Neural crest cell (in vitro differentiated cells): ENCODE measurements around a stretch of chr17.

- PRO-cap = no peak
Observed at GRCh38 chr17:77784539-77784795, 174.0 kb upstream of the TNRC6C start.

GRCh38 chr17:77834514-77834876, 124.0 kb upstream of the TNRC6C start:
- PRO-cap = bidirectional peak, plus-strand start at chr17:77834777, minus-strand start at chr17:77834668

- PRO-cap = no peak
Observed at GRCh38 chr17:77863514-77864307, 94.8 kb upstream of the TNRC6C start.

DNA sequence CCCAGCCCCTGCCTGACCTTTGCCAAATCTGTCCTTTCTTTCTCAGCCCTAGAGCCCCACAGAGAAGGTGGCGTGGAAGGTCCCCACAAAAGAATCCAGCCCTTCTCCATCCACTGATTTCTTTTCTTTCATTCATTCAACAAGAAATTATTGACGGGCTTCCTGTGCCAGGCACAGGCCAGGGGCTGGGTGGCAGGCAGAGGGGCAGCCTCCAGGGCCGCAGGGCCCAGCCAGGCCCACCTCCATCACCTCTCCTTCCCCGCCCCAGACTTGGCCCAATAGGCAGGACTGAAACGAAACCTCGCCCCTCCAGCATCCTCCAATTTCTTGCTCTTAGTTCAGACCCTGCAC, 79.0 kb upstream of the TNRC6C start:
- PRO-cap = no peak

GRCh38 chr17:78126833-78128093, 1.3 kb downstream of the TMC6 start:
- PRO-cap = bidirectional peak, plus-strand start at chr17:78127625, minus-strand start at chr17:78127340

GRCh38 chr17:78140253-78141227, 5.6 kb upstream of the C17orf99 start:
- PRO-cap = no peak

DNA sequence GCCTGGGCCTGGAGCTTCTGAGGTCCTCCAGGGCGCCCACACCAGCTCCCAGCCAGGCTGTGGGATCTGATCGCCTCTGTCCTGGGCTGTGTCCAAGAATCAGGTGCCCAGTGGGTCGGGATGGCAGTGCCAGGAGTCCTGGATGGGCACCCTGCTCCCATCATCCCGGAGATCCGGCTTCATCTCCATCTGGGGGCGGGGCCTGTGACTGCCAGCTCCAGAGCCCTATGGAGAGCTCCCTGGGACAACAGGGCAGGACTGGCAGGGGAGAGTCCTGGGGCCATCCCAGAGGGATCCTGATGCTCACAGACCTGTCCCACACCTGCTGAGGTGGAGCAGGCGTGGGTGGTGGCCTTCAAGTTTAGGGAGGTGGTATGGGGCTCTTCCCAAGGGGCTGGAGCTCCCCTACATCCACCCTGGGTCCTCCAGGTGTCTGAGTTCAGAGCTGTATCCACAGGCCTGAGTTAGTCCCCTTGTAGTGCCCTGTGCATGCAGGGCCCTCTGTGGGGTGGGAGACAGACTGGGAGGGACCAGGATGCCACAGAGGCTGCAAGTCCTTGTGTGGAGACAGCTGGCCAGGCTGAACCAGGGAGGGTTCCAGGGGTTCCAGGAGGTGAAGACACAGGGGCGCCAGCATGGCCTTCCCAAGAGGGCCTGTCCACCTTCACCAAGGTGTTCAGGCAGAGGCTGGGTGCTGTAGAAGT, 1.1 kb downstream of the SYNGR2 start:
- PRO-cap = no peak

- PRO-cap = no peak
Observed at GRCh38 chr17:78256350-78257221, 25.2 kb downstream of the TMEM235 start.

DNA sequence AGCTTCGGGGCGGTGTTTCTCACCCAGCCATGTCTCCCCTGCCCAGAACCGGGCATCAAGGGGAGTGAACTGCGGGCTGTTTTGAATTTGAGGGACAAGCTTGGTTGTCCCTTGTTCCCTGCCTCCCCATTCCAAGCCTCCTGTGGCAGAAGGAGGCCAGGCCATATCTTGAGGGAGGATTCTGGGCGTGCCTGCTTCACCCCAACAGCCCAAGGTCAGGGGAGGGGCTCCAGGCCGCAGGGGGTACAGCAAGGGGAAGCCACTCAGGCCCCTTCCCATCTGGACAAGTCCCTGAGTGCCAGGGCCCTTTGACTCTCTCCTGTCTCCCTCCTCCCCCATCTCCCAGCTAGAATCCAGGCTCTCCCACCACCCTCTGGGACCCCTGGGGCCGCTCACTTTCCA, 43.5 kb downstream of the SOCS3 start:
- PRO-cap = no peak

- PRO-cap = no peak
Observed at GRCh38 chr17:78325114-78325766, 34.6 kb downstream of the SOCS3 start.

- PRO-cap = no peak
Observed at GRCh38 chr17:78341328-78342023, 18.4 kb downstream of the SOCS3 start.

- PRO-cap = no peak
Observed at GRCh38 chr17:78381289-78382431, 3.2 kb downstream of the PGS1 start.

DNA sequence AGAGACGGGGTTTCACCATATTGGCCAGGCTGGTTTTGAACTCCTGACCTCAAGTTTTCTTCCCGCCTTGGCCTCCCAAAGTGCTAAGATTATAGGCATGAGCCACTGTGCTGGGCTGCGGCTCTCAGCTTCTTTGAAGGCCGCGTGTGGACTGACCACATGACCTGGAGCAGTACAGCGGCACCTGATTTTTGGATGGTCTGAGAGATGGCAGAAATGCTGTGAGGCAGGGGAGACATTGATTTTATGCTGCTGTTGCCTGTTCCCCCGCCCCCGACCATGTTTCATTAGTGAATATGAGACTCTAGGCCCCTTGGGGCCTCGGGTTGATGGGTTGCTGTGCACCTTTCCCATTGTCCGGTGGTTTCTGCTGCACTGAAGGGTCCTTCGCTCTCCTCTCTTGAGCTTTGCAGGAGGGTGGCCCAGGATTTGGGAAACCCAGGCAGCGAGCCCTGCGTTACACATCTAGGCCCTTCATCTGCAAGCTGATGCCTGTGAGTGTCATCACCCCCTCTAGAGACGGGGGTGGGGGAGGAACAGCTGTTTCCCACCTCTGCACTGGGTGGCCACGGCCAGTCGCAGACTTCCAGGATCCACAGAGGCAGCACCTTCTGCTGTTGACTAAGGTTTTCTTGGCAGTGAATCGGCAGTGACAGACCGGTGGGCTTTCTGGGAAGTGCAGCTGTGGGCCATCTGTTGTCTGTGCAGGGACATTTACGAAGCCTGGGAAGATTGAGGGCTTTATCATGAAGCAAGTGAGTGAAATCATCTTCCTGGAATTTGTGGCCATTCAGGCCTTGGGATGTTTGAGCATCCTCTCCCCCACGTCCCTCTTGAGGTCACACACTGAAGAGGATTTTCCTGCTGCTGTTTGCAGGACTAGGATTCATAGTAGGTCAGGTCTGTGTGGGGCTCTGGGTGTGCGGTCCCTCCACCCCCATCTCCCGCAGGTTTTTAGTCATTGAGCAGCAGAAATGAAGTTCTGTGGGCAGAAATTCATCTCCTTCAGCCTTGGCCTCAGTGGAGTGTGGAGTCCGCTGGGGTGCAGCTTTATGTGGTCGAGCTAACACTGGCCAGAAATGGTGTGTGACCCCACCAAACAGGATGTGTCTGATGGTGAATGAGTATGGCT, 11.7 kb downstream of the PGS1 start:
- PRO-cap = no peak

DNA sequence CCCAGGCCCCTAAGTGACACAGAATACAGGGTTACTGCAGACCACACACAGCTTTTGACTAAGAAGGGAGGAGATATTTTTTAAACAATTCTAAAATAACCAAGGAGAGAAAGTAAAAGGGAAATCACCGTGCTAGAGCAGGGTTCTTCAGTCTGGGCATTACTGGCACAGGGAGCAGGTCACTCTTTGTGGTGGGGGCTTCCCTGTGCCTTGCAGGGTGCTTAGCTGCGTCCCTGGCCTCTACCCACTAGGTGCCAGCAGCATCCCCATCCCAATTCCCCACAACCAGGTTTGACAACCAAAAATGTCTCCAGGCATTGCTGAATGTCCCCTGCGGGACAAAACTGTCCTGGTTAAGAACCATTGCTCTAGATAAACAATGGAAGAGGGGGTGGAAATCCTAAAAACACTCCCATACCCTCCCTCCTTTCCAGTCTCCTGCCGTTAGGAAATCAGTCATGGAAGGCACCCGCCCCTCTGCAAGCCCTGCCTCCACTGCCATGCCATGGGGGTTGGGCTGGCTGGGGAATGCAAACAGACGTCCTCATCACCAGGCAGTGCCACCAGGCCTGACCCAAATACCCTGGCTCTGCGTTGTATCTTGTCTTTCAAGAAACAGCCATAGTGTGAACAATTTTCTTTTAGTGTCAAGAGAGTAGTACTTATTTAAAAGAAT, 57.7 kb downstream of the CYTH1 start:
- PRO-cap = no peak

- PRO-cap = no peak
Observed at GRCh38 chr17:78726798-78727537, 55.1 kb downstream of the CYTH1 start.

GRCh38 chr17:78735868-78736164, 46.3 kb downstream of the CYTH1 start:
- PRO-cap = no peak

DNA sequence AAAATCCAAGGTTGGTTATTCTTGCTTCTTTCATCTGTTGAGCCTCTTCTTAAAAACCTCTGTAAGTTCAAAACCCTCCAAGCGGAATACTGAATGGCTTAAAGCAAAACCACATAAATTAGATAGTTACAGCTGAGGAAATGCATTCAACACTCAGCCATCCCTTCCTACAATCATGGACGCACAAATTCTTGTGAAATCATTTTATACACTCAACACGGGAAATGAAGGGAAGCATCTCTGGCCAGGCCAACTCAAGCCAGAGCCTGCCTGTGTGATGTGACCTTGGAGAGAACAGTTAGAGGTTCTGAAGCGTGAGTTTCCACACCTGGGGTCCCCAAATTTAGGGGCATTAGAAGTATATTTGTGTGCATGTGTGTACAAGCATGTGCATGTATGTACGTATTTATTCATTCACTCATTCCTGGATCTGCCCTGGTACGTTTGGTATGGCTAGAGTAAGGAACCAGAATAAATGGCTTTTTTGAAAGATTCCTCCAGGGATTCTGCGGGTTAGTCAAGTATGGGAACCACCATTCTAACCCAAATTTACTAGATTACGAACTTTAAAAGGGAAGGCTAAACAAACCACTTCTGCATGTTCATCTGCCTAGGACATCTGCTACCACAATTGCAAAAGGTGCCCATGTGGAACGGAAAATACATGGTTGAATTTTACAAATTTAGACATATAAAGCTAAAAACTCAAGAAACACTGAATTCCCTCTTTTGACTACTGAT, 22.3 kb downstream of the CYTH1 start:
- PRO-cap = no peak

DNA sequence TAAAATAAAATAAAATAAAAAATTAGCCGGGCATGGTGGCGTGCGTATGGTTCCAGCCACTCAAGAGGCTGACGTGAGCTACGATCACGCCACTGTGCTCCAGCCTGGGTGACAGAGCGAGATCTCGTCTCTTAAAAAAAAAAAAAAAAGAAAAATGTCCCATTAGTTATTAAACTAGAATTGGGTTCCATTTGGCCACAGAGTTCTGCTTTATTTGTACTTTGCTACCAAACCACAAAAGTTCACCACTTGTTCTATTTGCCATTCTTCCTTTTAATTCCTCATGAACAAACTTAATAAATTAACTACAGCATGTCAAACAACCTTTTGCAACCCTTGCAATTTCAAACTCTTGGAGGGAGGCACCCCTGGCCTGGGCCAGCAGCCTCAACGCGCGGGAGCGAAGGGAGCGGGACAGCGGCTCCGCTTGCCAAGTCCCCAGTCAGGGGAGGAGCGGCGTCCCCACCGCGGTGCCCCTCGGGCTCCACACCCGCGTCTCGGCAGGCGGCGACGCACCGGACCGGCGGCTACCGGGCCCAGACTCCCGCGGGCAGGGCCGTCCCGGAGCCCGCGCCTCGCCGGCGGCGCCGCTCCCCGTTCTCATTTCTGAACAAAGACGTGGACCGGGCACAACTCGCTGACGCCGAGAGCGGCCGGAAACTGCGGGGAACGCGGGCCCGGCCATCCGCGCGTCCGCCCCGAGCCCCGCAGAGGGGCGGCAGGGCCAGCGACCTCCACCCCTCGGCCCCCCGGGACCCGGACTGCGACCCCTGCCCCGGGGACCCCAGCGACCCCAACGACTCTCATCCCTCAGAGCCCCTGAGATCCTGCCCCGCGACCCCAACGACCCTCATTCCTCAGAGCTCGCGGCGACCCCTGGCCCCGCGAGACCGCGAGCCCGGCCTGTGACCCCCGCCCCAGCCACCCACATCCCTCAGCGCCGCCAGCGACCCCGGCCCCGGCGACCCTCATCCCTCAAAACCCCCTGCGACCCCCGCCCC, 735 bp downstream of the CYTH1 start:
- PRO-cap = bidirectional peak, plus-strand start at position 384 of the sequence, minus-strand start at position 408 of the sequence; bidirectional peak, plus-strand start at position 603 of the sequence, minus-strand start at position 612 of the sequence; bidirectional peak, plus-strand start at position 930 of the sequence, minus-strand start at position 907 of the sequence

- PRO-cap = no peak
Observed at GRCh38 chr17:78793374-78794564, 11.7 kb upstream of the CYTH1 start.

DNA sequence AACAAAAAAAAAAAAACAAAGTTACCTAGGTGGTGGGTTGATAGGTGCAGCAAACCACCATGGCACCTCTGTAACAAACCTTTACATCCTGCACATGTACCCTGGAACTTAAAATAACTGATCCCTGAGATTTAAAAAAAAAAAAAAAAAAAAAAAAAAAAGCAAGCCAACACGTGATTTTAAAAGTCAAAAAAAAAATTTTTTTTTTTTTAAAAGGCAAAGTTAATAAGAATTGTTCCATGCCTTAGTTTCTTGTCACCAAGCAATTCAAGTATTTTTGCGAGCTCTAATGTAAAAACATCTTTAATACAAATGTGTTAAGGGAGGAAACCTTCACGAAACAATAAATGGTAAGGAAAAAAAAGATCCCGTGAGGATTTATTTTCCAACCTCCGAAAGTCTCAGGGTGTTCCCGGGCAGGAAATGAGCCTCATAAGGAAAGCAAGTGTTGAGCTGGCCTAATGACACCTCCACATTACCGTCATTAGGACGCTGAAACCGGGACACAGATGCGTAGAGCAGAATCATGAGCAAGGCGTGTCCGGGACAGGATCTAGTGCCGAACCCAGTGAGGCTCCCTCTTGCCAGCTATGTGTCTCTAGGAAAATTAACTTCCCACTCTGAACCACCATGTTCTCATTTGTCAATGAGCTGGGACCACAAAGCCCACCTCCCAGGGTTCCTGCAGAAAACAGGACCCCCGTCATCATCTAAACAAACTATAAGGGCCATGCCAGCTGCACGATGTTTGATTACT, 22.6 kb upstream of the CYTH1 start:
- PRO-cap = no peak